HTR-8/SVneo (cell line): ENCODE results near the gene KCNH5.

DNA sequence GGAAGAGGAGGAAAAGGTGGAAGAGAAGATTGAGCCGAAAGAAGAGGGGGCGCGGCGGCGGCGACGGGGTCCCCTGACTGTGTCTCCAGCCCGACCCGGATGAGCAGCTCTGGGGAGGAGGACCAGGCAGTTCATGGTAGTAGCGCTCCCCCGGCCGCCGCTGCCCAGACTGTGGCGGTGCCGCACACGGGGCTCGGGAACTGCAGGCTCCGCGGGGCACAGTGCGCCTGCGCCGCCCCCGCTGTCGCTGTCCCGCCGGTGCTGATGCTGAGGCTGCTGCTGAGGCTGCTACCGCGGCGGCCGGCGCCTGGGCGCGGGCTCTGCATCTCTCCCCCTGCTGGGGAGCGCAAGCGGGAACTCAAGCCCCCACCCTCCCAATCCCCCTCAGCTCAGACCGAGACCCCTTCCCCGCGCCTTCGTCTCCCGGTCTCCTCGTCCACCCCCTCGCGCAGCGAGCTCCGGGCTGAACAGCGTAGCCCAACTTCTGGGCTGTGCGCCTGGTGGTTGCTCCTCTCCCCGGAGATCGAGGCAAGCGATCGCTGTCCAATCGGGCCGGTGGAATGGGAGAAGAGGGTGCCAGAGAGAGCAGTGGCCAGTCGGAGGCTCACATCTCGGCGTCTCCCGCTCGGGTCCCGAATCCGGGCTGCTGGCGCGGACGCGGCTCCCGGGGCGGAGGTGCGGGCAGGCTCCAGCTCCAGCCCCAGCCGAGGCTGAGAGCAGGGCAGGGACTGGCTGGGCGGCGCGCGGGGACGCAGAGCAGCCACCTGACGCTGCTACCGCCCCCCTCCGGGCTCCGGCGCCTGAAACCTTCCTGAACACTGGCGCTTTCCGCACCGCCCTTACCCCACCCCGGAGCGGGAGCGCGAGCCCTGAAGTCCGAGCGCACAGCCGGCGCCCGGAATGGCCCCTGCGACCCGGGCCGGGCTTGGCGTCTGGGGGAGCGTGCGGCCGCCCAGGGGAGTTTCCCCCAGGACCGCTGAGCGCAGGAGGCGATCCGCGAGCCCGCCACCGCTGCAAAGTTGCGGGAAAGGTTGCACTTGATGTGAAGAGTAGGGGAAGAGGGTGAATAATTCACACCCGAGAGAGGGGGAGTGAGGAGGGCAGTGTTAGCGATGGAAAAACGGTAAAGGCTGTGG lies at the start of gene KCNH5:
Gene KCNH5 (minus strand): TSS at position 204 of the 1,136 bp plus-strand sequence.
- RRBS, result 4% methylated on average over 63 of the region's 108 CpGs

GRCh38 chr14:63177783-63178363 lies 26.4 kb upstream of the RHOJ start:
- RRBS, result no CpG with 5 or more reads among the region's 1 CpG

GRCh38 chr14:63531230-63531702 lies 11.9 kb downstream of the PPP2R5E start:
- RRBS, result no CpG with 5 or more reads among the region's 10 CpGs

DNA sequence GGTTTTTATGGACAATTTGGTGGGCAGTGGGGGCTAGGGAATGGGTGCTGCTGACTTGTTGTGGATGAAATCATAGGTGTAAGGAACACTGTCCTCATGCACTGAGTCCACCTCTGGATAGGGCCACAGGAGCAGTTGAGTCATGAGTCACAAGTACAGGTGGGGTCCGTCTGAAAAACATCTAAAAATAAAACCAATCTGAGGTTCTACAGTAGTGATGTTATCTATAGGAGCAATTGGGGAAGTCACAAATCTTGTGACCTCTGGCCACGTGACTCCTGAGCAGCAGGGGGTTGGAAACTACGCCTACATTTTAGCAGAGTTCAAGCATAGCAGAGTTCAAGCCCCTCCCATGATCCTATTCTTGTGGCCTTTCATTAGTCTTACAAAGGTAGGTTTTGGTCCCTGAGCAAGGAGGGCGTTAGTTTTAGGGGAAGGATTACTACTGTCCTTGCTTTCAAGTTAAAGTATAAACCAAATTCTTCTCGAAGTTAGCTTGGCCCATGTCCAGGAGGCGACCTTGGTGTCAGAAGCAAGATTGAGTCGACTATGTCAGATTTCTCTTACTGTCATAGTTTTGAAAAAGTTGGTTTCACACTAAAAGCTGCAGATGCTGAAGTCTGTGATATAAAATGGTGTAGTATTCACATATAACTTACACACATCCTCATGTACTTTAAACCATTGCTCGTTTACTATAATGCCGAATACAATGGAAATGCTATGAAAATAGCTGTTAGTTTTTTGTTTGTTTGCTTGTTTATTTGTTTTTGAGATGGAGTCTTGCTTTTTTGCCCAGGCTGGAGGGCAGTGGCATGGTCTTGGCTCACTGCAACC lies 18.3 kb upstream of the SGPP1 start:
- RRBS, result no CpG with 5 or more reads among the region's 9 CpGs

- RRBS, result no CpG with 5 or more reads among the region's 10 CpGs
Observed at GRCh38 chr14:63884197-63884688, 31.4 kb downstream of the SYNE2 start.

GRCh38 chr14:63893505-63894057 lies 40.8 kb downstream of the SYNE2 start:
- RRBS, result no CpG with 5 or more reads among the region's 5 CpGs

DNA sequence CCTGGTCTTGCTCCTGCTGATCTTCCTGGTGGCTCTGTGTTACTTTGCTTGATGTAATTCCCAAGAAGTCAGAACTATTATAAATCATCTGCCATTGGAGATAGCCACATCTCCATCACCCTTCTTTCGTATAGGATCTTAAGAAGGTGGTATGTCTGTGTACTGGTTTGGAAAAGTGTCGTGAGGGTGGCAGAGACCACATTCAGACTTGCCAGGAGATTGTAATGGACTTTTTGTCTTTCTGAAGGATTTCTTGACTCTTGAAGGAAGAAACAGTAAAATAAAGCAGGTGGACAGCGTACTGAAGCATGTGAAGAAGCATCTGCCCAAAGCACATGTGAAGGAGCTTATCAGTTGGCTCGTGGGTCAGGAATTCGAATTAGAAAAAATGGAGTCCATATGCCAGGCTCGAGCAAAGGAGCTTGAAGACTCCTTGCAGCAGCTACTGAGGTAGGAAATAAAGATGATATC lies 171.2 kb downstream of the SYNE2 start:
- RRBS, result no CpG with 5 or more reads among the region's 6 CpGs

- RRBS, result 96% methylated on average over 3 of the region's 19 CpGs
Observed at GRCh38 chr14:64112673-64113948, 181.1 kb downstream of the ESR2 start.

- RRBS, result no CpG with 5 or more reads among the region's 23 CpGs
Observed at GRCh38 chr14:64196352-64197652, 97.4 kb downstream of the ESR2 start.

GRCh38 chr14:64200838-64201245 lies 93.3 kb downstream of the ESR2 start:
- RRBS, result no CpG with 5 or more reads among the region's 6 CpGs

DNA sequence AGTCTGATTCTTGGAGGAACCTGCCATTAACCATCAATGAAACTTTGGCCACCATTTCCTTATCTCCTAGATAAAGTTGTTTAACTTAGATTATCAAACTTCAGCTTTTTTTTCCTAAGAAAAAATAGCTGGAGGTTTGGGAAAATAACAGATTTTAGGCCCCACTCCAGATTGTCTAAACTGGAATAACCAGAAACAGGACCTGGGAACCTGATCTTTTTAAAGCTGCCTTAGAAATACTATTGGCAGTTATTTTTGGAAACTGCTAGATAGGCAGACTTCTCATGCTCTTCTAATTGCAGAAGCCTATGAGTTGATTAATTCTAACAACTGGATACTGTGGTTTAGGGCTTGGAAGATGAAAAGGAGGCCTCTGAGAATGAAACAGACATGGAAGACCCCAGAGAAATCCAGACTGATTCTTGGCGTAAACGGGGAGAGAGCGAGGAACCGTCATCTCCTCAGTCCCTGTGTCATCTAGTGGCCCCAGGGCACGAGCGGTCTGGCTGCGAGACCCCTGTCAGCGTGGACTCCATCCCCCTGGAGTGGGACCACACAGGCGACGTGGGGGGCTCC lies 80.2 kb downstream of the ESR2 start:
- RRBS, result no CpG with 5 or more reads among the region's 10 CpGs

DNA sequence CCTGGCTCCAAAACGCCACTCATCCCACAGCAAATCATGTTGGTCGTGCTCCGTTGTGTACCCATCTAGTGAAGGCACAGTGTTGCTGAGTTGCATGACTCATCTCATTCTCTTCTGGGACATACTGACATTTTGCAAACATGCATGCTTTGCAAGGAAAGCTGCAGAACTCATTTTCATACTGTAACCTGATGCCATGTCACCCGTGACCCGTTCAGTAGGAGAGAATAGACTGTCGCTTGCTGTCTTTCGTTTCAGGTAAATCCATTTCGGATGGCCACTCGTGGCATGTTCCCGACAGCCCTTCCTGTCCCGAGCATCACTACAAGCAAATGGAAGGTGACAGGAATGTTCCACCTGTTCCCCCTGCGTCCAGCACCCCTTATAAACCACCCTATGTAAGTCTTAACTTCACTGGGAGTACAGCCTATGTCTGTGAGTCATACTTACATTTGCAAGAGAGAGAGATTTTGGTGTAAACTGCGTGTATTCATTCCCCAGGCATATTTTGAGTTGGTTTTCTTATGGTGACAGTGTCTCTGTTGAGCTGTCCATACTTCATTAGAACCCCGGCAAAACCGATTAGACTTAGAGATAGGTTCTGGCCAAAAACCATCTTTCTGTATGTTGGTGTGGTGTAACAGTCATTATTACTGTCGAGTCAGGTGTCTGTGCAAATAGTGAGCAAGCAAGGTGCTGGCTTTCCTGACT lies 78.0 kb downstream of the ESR2 start:
- RRBS, result no CpG with 5 or more reads among the region's 16 CpGs

DNA sequence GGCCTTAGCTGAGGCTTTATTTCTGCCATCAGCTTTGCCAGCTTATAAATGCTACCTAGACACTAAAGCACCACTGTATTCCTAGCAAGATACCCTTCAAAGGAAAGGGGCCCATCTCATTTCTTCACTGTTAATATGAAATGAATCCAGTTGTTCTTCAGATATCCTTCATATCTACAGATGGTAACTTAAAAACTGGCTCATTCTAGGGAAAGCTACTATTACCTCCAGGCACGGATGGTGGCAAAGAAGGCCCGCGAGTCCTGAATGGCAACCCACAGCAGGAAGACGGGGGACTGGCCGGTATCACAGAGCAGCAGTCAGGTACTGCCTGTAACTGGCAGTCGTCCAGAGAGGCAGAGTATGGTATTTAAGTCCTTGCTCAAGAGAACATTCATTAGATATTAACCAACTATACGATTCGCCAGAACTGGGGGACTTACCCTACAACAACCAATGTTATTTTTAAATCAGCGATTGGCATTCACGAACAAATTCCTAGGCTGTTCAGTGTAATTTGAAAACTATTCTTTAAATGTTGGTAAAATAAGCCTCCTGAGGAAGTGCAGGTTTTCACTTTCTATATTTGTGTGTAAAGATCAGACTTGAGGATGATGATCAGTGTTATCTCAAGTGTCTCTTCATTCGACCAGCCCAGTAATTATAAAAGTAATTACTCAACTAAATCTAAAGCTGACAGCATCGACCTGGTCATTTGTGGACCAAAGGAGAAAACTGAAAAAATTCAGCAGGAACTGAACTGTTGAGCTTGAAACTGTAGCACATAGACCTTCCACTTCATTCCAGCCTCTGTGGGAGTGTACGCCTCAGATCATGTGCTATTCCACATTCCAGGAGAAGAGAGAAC lies 75.7 kb downstream of the ESR2 start:
- RRBS, result no CpG with 5 or more reads among the region's 13 CpGs

GRCh38 chr14:64388490-64388962 lies 373 bp downstream of the MTHFD1 start:
- RRBS, result 4% methylated on average over 8 of the region's 15 CpGs

DNA sequence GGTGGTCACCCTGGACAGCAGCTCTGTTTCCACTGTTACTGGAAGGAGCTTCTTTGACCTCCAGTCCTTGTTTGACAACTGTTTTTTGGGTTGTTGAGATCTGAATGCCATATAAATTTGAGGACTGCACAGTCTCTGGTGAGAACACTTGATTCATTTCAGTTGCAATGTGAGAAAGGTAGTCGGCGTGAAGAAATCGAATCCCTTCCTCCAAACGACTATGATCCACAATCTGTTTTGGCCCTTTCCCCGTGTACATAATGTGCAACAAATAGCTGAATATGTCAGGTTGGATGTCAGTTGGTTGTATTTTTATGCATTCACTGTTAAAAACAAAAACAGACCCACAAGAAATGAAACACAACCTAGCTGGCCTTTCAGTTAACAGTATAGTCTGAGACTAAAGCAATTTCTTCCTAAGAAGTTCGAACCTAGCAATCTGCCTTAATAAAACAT lies 15.9 kb downstream of the ZBTB25 start:
- RRBS, result no CpG with 5 or more reads among the region's 6 CpGs

GRCh38 chr14:64539152-64539738 lies 1.3 kb upstream of the HSPA2 start:
- RRBS, result no CpG with 5 or more reads among the region's 29 CpGs

DNA sequence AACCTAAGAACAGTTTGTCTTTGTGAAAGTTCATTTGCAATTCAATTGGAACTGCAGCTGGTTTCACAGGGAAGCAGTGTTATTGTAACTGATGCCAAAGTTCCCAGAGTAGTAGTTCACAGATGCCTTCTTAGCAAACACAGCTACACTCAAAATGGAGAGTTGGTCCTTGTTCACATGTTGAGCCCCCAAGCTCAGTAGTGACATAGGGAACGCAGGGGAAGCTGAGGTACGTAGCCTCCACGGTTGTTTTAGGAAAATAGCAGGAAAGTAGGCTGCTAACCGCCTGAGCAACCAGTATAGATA lies 23.4 kb downstream of the PPP1R36 start:
- RRBS, result no CpG with 5 or more reads among the region's 4 CpGs

GRCh38 chr14:64628832-64629638 lies 75.2 kb upstream of the PLEKHG3 start:
- RRBS, result no CpG with 5 or more reads among the region's 9 CpGs

DNA sequence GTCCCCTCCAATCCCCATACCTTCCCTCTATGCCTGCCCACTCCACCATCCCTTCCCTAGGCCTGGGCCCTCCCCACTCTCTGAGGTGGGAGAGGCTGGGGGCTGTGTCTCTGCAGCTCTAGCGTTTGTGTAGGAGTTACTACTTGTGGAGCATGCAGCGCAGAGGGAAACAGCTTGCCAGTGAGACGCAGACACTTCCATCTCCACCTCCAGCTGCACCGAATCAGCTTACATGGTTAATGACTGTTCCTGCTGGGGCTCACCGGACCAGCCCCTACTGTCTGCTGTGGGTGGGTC lies 18.6 kb upstream of the PLEKHG3 start:
- RRBS, result no CpG with 5 or more reads among the region's 5 CpGs

DNA sequence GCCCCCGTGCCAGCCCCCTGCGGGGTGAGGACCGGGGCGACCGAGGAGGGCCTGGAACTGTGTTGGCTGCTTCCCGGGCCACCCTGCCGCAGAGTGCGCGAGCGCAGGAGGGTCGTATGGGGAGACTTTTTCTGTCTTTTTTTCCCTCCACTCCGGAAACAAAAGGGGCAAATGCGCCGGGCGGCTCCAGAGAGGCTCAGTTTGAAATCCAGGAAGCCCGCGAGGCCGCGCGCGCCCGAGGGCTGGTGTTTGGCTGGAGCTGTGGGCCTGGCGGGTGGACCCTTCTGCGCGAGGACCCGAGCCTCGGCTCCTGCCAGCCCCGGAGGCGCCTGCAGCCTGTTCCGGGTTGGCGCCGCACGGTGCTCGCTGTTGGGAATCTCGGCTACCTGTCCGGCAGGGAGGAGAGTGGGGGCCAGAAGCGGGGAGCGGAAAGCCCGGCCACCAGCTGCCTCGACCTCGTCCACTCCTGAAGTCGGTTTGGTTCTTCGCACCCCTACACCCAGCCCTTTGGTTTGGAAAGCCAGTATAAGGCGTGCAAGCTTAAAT lies 651 bp downstream of the PLEKHG3 start:
- RRBS, result 4% methylated on average over 21 of the region's 44 CpGs